ENCODE results near the genes KRTAP20-4 and SYNJ1.

- PRO-cap: no peak
Measured at GRCh38 chr21:30620453-30620815, at the start of gene KRTAP20-4. Gene KRTAP20-4 (plus strand): TSS chr21:30620627.

GRCh38 chr21:31159131-31159636, 120.9 kb upstream of the KRTAP19-8 start:
- PRO-cap: unidirectional peak, plus-strand start at chr21:31159460

DNA sequence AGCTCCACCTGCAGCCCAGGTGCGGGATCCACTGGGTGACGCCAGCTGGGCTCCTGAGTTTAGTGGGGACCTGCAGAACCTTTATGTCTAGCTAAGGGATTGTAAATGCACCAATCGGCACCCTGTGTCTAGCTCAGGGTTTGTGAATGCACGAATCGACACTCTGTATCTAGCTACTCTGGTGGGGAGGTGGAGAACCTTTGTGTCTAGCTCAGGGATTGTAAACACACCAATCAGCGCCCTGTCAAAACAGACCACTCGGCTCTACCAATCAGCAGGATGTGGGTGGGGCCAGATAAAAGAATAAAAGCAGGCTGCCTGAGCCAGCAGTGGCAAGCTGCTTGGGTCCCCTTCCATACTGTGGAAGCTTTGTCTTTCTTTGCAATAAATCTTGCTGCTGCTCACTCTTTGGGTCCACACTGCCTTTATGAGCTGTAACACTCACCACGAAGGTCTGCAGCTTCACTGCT, 4.9 kb upstream of the SOD1 start:
- PRO-cap: no peak

- PRO-cap: no peak
Measured at GRCh38 chr21:31655095-31655604, 4.3 kb upstream of the SOD1 start.

GRCh38 chr21:31659884-31660675, 587 bp downstream of the SOD1 start:
- PRO-cap: no peak

- PRO-cap: no peak
Measured at GRCh38 chr21:31668940-31669986, 9.8 kb downstream of the SOD1 start.

GRCh38 chr21:31671762-31672398, 12.4 kb downstream of the SOD1 start:
- PRO-cap: no peak

- PRO-cap: no peak
Measured at GRCh38 chr21:31692101-31692772, 32.7 kb downstream of the SOD1 start.

GRCh38 chr21:31888989-31889488, 16.2 kb downstream of the HUNK start:
- PRO-cap: no peak

DNA sequence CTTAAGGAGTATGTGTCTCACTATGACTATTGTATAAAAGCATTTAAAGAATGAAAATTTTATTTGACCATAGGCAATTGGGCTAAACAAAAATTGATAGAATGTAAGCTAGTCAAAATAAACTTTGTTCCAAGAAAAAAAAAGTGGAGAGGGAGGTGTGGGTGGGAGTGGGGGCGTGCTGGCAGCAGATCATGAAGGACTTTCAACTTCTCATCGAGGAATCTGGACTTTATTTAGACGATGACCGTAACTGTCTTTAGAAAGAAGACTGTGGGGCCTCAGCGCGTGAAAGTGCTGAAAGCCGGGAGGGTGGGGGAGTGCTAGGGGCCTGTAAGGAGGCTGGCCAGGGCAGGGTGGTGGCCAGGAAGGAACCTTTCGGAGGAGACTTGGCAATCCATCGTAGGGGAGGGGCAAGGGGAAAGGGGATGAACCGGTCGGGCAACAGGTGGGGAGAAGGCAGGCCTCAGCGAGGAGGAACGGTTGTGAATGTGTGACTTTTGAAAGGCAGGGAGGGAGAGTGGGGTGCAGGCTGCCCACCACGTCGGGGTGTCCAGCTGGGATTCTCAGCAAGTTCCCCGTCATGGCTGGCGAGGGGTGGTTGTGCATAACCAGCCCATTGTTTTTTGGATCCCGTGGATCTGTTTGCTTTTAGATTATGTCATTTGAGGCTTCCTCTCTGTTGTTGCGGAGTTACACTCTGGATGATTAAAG, 35.4 kb downstream of the HUNK start:
- PRO-cap: no peak

DNA sequence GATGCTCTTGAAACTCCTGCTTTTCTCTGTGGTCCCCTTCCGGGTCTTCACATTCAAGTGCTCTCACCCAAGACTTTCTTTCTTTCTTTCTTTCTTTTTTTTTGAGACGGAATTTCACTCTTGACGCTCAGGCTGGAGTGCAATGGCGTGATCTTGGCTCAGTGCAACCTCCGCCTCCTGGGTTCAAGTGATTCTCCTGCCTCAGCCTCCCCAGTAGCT, 85.3 kb downstream of the HUNK start:
- PRO-cap: no peak

GRCh38 chr21:31974383-31975016, 101.7 kb downstream of the HUNK start:
- PRO-cap: no peak

DNA sequence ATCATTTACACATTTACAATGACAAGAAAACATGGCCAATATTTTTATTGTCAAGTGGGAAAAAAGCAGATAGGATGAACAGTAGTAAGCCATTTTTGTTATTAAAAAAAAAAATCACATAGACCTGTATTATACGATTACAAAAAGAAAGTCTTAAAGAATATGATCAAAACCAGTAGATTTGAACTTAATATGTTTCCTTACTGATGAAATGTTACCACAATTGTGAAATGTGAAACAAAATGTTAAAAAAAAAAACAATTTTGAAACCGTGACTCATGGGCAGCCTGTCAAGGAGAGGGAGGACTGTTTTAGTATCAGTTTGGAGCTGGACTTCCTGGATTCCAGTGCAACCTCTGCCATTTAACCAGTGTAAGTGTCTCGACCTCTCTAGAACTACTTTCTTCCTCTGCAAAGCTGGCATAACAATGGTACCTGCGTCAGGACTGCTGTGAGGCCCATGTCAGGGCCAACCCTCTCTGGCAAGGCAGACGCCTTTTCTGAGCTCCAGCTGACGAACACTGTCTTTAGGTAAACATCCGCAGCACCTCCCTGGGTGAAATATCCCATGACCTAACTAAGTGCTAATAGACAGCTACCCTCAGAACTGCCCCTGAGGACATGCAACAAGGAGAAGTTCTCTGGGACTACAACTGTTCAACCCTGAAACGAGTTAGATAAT, 21.0 kb downstream of the URB1 start:
- PRO-cap: no peak

- PRO-cap: bidirectional peak, plus-strand start at chr21:32412421, minus-strand start at chr21:32412344
Measured at GRCh38 chr21:32412104-32412542, 383 bp upstream of the EVA1C start.

- PRO-cap: no peak
Measured at GRCh38 chr21:32544514-32545229, 40.7 kb downstream of the TCP10L start.

- PRO-cap: bidirectional peak, plus-strand start at chr21:32728115, minus-strand start at chr21:32727939
Measured at GRCh38 chr21:32727590-32728642, at the start of gene SYNJ1. Gene SYNJ1 (minus strand): TSS chr21:32728013.

- PRO-cap: no peak
Measured at GRCh38 chr21:32728739-32729216, 965 bp upstream of the SYNJ1 start.

- PRO-cap: no peak
Measured at GRCh38 chr21:33011364-33011967, 14.3 kb upstream of the OLIG2 start.

DNA sequence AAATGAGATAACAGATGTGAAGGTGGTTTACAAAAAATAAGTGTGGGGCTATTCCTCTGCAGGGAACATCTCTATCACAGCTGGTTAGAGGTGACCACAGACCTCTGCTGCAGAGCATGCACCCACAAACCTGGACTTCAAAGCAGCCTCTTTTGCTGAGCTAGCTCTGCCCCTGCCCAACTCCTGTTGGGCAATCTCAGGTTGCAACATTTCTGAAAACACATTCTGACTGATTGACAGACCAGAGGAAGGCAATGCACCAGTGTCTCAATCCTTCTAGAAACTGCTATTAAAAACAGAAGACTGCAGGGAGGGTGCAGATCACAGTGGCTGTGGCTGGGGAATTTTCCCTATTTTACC, 10.4 kb upstream of the OLIG1 start:
- PRO-cap: no peak

- PRO-cap: no peak
Measured at GRCh38 chr21:33203376-33203751, 26.4 kb upstream of the IFNAR2 start.